ENCODE measurements around a stretch of chr1.

- RAMPAGE, long total RNA: no peak
- RRBS: no CpG with 5 or more reads among the region's 20 CpGs
PRO-cap:
- standard: bidirectional peak, plus-strand start at chr1:26036174, minus-strand start at chr1:26036113
- CoPRO, capped RNA only, 2 experiments: no peak in any of the 2 experiments
- CoPRO, capped and uncapped RNA, 2 experiments: no peak in any of the 2 experiments
- CoPRO, uncapped RNA only, 2 experiments: no peak in any of the 2 experiments
CAGE:
- cytosol, long polyA plus RNA: no peak
- long polyA plus RNA: no peak
- nucleolus, long total RNA: no peak
- nucleus, long polyA plus RNA: no peak
Observed at GRCh38 chr1:26036028-26036294, 10.0 kb downstream of the SLC30A2 start.

GRCh38 chr1:26049370-26050389 lies 3.8 kb upstream of the SLC30A2 start:
- RAMPAGE, long total RNA: no peak
- RRBS: no CpG with 5 or more reads among the region's 16 CpGs
PRO-cap:
- standard: no peak
- CoPRO, capped RNA only, 2 experiments: no peak in any of the 2 experiments
- CoPRO, capped and uncapped RNA, 2 experiments: no peak in any of the 2 experiments
- CoPRO, uncapped RNA only, 2 experiments: no peak in any of the 2 experiments
CAGE:
- cytosol, long polyA plus RNA: no peak
- long polyA plus RNA: no peak
- nucleolus, long total RNA: no peak
- nucleus, long polyA plus RNA: no peak

- RAMPAGE, long total RNA: no peak
- RRBS: 37% methylated on average over 1 of the region's 6 CpGs
PRO-cap:
- standard: no peak
- CoPRO, capped RNA only, 2 experiments: no peak in any of the 2 experiments
- CoPRO, capped and uncapped RNA, 2 experiments: no peak in any of the 2 experiments
- CoPRO, uncapped RNA only, 2 experiments: no peak in any of the 2 experiments
CAGE:
- cytosol, long polyA plus RNA: no peak
- long polyA plus RNA: no peak
- nucleolus, long total RNA: no peak
- nucleus, long polyA plus RNA: no peak
Observed at GRCh38 chr1:26060155-26060464, 7.3 kb downstream of the TRIM63 start.

GRCh38 chr1:26070229-26071116 lies 3.0 kb upstream of the TRIM63 start:
- RAMPAGE, long total RNA: no peak
- RRBS: no CpG with 5 or more reads among the region's 6 CpGs
PRO-cap:
- standard: bidirectional peak, plus-strand start at chr1:26070662, minus-strand start at chr1:26070451; unidirectional peak, plus-strand start at chr1:26070826
- CoPRO, capped RNA only, 2 experiments: peak in 2 of 2 experiments; most common plus-strand start chr1:26070646 (in 1); most common minus-strand start chr1:26070451 (in 2)
- CoPRO, capped and uncapped RNA, 2 experiments: peak in 1 of 2 experiments; most common plus-strand start chr1:26070730 (in 1); most common minus-strand start chr1:26070451 (in 1)
- CoPRO, uncapped RNA only, 2 experiments: peak in 1 of 2 experiments; most common plus-strand start chr1:26070756 (in 1); most common minus-strand start chr1:26070451 (in 1)
CAGE:
- cytosol, long polyA plus RNA: no peak
- long polyA plus RNA: no peak
- nucleolus, long total RNA: no peak
- nucleus, long polyA plus RNA: no peak

- RAMPAGE, long total RNA: no peak
- RRBS: no CpG with 5 or more reads among the region's 1 CpG
PRO-cap:
- standard: bidirectional peak, plus-strand start at chr1:26280633, minus-strand start at chr1:26280390
- CoPRO, capped RNA only, 2 experiments: peak in 1 of 2 experiments; most common plus-strand start chr1:26280633 (in 1)
- CoPRO, capped and uncapped RNA, 2 experiments: peak in 2 of 2 experiments; most common plus-strand start chr1:26280633 (in 1); most common minus-strand start chr1:26280563 (in 1)
- CoPRO, uncapped RNA only, 2 experiments: no peak in any of the 2 experiments
CAGE:
- cytosol, long polyA plus RNA: no peak
- long polyA plus RNA: no peak
- nucleolus, long total RNA: no peak
- nucleus, long polyA plus RNA: no peak
Observed at GRCh38 chr1:26280505-26280709, 521 bp downstream of the SH3BGRL3 start.

DNA sequence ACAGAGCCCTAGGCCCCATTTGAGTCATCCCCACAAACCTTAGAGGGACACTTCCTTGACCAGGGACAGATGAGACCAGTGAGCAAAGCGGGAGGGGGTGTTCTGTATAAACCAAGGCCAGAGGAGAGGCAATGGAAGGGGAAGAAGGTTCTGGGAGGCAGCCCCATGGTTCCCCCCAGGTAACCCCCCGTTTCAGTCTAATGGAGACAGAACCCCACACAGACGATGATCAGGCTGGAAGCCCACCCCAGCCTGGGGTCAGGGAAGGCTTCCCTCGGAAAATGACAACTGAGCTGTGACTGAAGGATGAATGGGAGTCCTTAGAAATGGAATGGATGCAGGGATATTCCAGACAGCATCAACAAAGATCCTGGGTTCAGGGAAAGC lies 3.1 kb downstream of the SH3BGRL3 start:
- RAMPAGE, long total RNA: no peak
- RRBS: no CpG with 5 or more reads among the region's 4 CpGs
PRO-cap:
- standard: unidirectional peak, plus-strand start at position 225 of the sequence
- CoPRO, capped RNA only, 2 experiments: no peak in any of the 2 experiments
- CoPRO, capped and uncapped RNA, 2 experiments: peak in 2 of 2 experiments; most common plus-strand start position 217 of the sequence (in 1); most common minus-strand start position 77 of the sequence (in 1)
- CoPRO, uncapped RNA only, 2 experiments: peak in 2 of 2 experiments; most common plus-strand start position 200 of the sequence (in 1); most common minus-strand start position 181 of the sequence (in 1)
CAGE:
- cytosol, long polyA plus RNA: no peak
- long polyA plus RNA: no peak
- nucleolus, long total RNA: no peak
- nucleus, long polyA plus RNA: no peak

GRCh38 chr1:26284315-26285408 lies 4.8 kb downstream of the SH3BGRL3 start:
- RAMPAGE, long total RNA: no peak
- RRBS: no CpG with 5 or more reads among the region's 29 CpGs
PRO-cap:
- standard: bidirectional peak, plus-strand start at chr1:26284966, minus-strand start at chr1:26284861
- CoPRO, capped RNA only, 2 experiments: peak in 1 of 2 experiments; most common plus-strand start chr1:26285010 (in 1); most common minus-strand start chr1:26284851 (in 1)
- CoPRO, capped and uncapped RNA, 2 experiments: peak in 1 of 2 experiments; most common plus-strand start chr1:26285000 (in 1); most common minus-strand start chr1:26284841 (in 1)
- CoPRO, uncapped RNA only, 2 experiments: peak in 2 of 2 experiments; most common plus-strand start chr1:26285036 (in 1); most common minus-strand start chr1:26284836 (in 1)
CAGE:
- cytosol, long polyA plus RNA: no peak
- long polyA plus RNA: no peak
- nucleolus, long total RNA: no peak
- nucleus, long polyA plus RNA: no peak

GRCh38 chr1:26288037-26288555 lies 8.2 kb downstream of the SH3BGRL3 start:
- RAMPAGE, long total RNA: no peak
- RRBS: no CpG with 5 or more reads among the region's 5 CpGs
PRO-cap:
- standard: no peak
- CoPRO, capped RNA only, 2 experiments: no peak in any of the 2 experiments
- CoPRO, capped and uncapped RNA, 2 experiments: no peak in any of the 2 experiments
- CoPRO, uncapped RNA only, 2 experiments: no peak in any of the 2 experiments
CAGE:
- cytosol, long polyA plus RNA: no peak
- long polyA plus RNA: no peak
- nucleolus, long total RNA: no peak
- nucleus, long polyA plus RNA: no peak

- RAMPAGE, long total RNA: no peak
- RRBS: no CpG with 5 or more reads among the region's 10 CpGs
PRO-cap:
- standard: no peak
- CoPRO, capped RNA only, 2 experiments: no peak in any of the 2 experiments
- CoPRO, capped and uncapped RNA, 2 experiments: no peak in any of the 2 experiments
- CoPRO, uncapped RNA only, 2 experiments: no peak in any of the 2 experiments
CAGE:
- cytosol, long polyA plus RNA: no peak
- long polyA plus RNA: no peak
- nucleolus, long total RNA: no peak
- nucleus, long polyA plus RNA: no peak
Observed at GRCh38 chr1:26302724-26303458, 3.5 kb downstream of the UBXN11 start.

- RAMPAGE, long total RNA: no peak
- RRBS: 57% methylated on average over 4 of the region's 10 CpGs
PRO-cap:
- standard: no peak
- CoPRO, capped RNA only, 2 experiments: no peak in any of the 2 experiments
- CoPRO, capped and uncapped RNA, 2 experiments: no peak in any of the 2 experiments
- CoPRO, uncapped RNA only, 2 experiments: no peak in any of the 2 experiments
CAGE:
- cytosol, long polyA plus RNA: no peak
- long polyA plus RNA: no peak
- nucleolus, long total RNA: no peak
- nucleus, long polyA plus RNA: no peak
Observed at GRCh38 chr1:26344006-26344348, 10.0 kb downstream of the CRYBG2 start.

DNA sequence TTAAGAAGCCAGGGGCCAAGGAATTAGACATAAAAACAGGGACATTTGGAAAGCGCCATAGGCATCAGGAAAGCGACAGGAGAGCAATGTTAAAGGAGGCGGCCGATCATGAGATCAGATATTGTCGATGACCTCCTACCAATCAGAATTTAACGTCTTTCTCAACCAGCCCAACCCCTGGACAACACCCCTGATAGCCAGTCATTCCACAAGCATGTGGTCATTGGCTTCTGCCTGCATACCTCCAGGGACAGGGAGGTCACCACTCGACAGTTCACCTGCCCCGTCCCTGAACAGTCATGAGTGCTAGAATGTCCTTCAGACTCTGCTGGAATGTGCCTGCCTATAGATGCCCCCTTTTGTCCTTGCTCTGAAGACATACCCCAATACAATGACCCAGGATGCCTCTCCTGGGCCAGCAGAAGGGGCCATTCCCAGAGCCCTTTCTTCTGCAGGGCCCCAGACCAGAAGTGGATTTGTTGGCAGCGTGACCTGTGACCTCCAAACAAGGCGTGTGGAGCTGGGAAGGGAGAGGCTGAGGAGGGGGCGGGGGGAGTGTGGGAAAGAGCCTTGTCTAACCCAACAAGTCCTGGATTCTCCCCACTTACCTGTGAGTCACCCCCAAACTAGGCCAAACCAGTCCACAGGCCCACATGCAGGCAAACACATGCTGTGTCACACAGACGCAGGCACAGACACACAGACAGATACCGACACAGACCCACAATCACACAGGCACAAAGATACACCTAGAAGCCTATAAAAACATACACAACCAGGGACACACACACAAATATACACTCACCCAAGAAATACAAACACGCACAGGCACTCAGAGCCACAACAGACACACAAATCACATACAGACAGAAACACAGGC lies 2.2 kb downstream of the CRYBG2 start:
- RAMPAGE, long total RNA: no peak
- RRBS: no CpG with 5 or more reads among the region's 14 CpGs
PRO-cap:
- standard: no peak
- CoPRO, capped RNA only, 2 experiments: no peak in any of the 2 experiments
- CoPRO, capped and uncapped RNA, 2 experiments: no peak in any of the 2 experiments
- CoPRO, uncapped RNA only, 2 experiments: no peak in any of the 2 experiments
CAGE:
- cytosol, long polyA plus RNA: no peak
- long polyA plus RNA: no peak
- nucleolus, long total RNA: no peak
- nucleus, long polyA plus RNA: no peak

- RAMPAGE, long total RNA: no peak
- RRBS: 4% methylated on average over 2 of the region's 15 CpGs
PRO-cap:
- standard: no peak
- CoPRO, capped RNA only, 2 experiments: peak in 2 of 2 experiments; most common plus-strand start chr1:26409587 (in 2); most common minus-strand start chr1:26409428 (in 1)
- CoPRO, capped and uncapped RNA, 2 experiments: peak in 1 of 2 experiments; most common plus-strand start chr1:26409587 (in 1); most common minus-strand start chr1:26409488 (in 1)
- CoPRO, uncapped RNA only, 2 experiments: no peak in any of the 2 experiments
CAGE:
- cytosol, long polyA plus RNA: no peak
- long polyA plus RNA: no peak
- nucleolus, long total RNA: no peak
- nucleus, long polyA plus RNA: no peak
Observed at GRCh38 chr1:26409278-26409906, 1.2 kb upstream of the LIN28A start.

GRCh38 chr1:26471313-26471783 lies 892 bp upstream of the HMGN2 start:
- RAMPAGE, long total RNA: no peak
- RRBS: 58% methylated on average over 1 of the region's 20 CpGs
PRO-cap:
- standard: bidirectional peak, plus-strand start at chr1:26471629, minus-strand start at chr1:26471447
- CoPRO, capped RNA only, 2 experiments: no peak in any of the 2 experiments
- CoPRO, capped and uncapped RNA, 2 experiments: no peak in any of the 2 experiments
- CoPRO, uncapped RNA only, 2 experiments: peak in 2 of 2 experiments; most common plus-strand start chr1:26471441 (in 1)
CAGE:
- cytosol, long polyA plus RNA: no peak
- long polyA plus RNA: no peak
- nucleolus, long total RNA: no peak
- nucleus, long polyA plus RNA: no peak

DNA sequence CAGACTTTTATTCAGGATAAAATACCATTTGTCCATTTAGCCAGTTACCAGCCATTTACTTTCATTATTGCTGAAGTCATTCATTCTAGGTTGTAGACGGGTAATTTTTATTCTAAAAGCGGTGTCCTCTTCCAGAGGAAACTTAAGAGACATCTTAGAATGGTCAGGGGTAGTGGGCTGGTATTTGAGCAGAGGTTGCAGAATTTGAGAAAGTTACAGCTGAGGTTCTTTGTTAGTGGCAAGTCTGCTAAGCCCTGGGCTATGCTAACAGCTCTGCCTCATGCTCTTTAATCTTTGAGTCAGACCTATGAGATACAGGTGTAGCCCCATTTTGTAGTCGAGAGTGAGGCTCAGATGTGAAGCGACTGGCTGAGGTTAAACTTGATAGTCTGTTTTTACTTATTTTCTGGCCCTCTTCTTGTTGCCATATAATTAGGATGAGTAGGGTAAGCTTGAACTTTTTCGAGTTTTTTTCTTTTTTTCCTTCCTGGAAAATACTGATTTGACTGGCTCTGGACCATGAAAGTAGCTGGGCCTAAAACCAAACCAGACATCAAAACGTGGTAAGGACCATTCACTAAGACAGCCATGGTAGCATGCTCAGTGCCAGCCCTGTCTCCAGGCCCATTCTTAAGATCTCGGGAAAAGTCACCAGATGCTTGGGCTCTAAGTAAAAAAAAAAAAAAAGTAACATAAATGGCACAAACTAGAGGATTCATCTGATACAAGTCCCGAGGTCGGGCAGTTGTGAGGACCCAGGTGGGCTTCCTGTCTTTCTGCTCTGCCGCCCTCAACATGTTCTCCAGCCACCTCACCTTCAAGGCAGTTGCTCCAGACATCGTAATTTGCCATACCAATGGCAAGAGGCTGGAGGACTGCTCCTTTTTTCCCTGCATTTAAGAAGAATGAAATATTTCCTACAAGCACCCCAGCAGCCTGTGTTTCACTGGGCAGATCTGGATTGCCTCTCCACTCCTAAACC lies 4.9 kb downstream of the HMGN2 start:
- RAMPAGE, long total RNA: no peak
- RRBS: no CpG with 5 or more reads among the region's 11 CpGs
PRO-cap:
- standard: unidirectional peak, plus-strand start at position 553 of the sequence
- CoPRO, capped RNA only, 2 experiments: peak in 1 of 2 experiments; most common plus-strand start position 294 of the sequence (in 1)
- CoPRO, capped and uncapped RNA, 2 experiments: peak in 1 of 2 experiments; most common plus-strand start position 490 of the sequence (in 1)
- CoPRO, uncapped RNA only, 2 experiments: peak in 2 of 2 experiments; most common plus-strand start position 58 of the sequence (in 1)
CAGE:
- cytosol, long polyA plus RNA: no peak
- long polyA plus RNA: no peak
- nucleolus, long total RNA: no peak
- nucleus, long polyA plus RNA: no peak

GRCh38 chr1:26530394-26530966 lies 919 bp downstream of the RPS6KA1 start:
- RAMPAGE, long total RNA: no peak
- RRBS: no CpG with 5 or more reads among the region's 8 CpGs
PRO-cap:
- standard: no peak
- CoPRO, capped RNA only, 2 experiments: no peak in any of the 2 experiments
- CoPRO, capped and uncapped RNA, 2 experiments: no peak in any of the 2 experiments
- CoPRO, uncapped RNA only, 2 experiments: no peak in any of the 2 experiments
CAGE:
- cytosol, long polyA plus RNA: no peak
- long polyA plus RNA: no peak
- nucleolus, long total RNA: no peak
- nucleus, long polyA plus RNA: no peak

DNA sequence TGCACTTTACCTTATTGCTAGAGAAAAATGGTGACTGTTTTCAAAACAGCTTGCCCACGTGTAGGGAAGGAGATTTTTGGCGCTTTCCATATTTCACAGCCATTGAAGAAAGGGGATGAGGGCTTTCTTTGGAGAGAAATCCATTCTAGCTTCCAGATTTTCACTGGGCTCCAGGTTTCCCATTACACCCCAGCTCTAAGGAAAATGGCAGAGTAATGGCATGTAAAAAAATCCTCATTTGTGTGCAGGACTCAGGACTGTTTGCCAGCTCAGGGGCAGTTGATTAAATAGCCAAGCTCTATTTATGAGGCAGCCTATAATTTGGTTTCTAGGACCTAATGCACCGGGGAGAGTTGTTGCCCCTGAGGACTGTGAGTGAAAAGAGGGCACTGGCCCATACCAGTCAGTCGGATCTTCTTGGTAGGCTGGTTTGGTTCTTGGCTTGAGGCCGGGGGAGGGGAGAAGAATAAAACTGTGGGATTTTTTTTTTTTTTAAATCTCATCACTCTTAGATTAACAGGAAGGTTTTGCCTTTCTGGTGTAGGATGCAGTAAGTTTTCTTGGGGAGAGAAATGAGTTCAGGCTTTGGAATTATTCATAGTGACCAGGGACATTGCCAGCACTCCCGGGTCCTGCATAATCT lies 2.1 kb upstream of the ARID1A start:
- RAMPAGE, long total RNA: no peak
- RRBS: no CpG with 5 or more reads among the region's 6 CpGs
PRO-cap:
- standard: unidirectional peak, plus-strand start at position 237 of the sequence
- CoPRO, capped RNA only, 2 experiments: no peak in any of the 2 experiments
- CoPRO, capped and uncapped RNA, 2 experiments: no peak in any of the 2 experiments
- CoPRO, uncapped RNA only, 2 experiments: no peak in any of the 2 experiments
CAGE:
- cytosol, long polyA plus RNA: no peak
- long polyA plus RNA: no peak
- nucleolus, long total RNA: no peak
- nucleus, long polyA plus RNA: no peak

DNA sequence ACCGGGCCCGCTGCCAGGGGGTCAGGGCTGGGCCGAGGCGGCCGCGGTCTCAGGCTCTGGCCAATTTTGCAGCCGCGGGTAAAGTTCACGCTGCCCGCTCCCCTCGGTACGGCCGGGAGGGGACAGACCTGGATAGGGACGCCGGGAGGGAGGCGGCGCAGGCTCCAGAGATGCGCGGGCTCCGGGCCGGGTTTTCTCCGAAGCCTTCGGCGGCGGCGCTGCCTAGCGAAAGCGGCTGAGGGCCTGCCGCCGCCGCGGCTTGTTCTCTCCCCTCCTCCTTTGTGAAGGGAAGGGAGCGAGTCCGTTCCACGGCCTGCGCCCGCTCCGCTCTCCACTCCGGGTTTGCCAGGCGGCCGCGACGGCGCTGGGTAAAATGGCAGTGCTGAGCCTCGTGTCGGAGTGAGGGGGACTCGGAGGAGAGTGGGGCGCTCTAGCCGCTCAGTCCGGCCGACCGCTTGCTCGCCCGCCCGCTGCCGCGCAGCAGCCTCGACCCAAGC lies 421 bp upstream of the ARID1A start:
- RAMPAGE, long total RNA: no peak
- RRBS: 2% methylated on average over 14 of the region's 58 CpGs
PRO-cap:
- standard: bidirectional peak, plus-strand start at position 282 of the sequence, minus-strand start at position 283 of the sequence; bidirectional peak, plus-strand start at position 334 of the sequence, minus-strand start at position 344 of the sequence
- CoPRO, capped RNA only, 2 experiments: peak in 2 of 2 experiments; most common plus-strand start position 348 of the sequence (in 2); most common minus-strand start position 51 of the sequence (in 1)
- CoPRO, capped and uncapped RNA, 2 experiments: peak in 1 of 2 experiments; most common plus-strand start position 348 of the sequence (in 1); most common minus-strand start position 281 of the sequence (in 1)
- CoPRO, uncapped RNA only, 2 experiments: peak in 1 of 2 experiments; most common plus-strand start position 334 of the sequence (in 1); most common minus-strand start position 58 of the sequence (in 1)
CAGE:
- cytosol, long polyA plus RNA: no peak
- long polyA plus RNA: no peak
- nucleolus, long total RNA: no peak
- nucleus, long polyA plus RNA: no peak

DNA sequence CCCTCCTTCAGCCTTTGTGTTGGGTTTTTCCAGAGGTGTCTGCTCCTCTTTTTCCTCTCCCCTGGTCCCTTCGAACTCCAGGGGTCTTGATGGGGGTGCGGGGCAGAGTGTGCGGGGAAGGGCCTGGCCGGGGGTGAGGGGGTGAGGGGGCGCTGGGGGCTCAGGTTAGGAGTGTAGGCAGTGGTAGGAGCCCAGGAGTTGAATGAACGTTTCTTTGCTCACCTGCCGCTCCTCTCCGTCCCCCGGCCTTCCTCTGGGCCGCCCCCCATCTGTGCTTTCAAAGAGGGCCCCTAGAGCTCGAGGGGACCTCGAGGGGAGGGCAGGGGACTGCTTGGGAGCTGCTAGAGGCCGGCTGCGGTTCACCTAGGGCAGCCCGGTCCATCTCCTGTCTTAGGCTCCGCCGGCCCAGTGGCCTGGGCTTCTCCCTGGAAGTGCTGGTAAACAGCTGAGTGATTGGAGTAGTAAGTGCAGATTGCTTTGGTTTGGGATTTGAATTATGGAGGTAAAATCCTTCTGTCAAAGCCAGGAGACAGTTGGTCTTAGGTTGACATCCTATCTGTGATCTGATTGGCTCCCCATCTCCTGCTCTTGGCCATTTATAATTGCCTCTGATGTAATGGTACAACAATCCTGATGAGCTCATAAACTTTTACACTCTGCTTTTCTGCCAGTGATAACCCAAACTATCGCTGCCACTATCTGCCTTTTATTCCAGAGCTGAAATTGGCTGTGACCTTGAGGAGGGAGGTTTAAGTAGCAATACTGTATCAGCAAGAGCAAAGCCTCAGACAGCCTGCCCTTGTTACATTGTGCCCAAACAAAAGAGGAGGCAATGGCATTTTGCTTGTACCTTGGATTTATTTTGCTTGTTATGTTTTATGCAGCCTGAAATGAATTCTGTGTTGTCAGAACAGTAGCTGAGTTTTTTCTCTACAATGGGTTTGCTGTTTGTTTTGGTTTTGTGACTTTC lies 2.2 kb downstream of the ARID1A start:
- RAMPAGE, long total RNA: no peak
- RRBS: no CpG with 5 or more reads among the region's 18 CpGs
PRO-cap:
- standard: bidirectional peak, plus-strand start at position 443 of the sequence, minus-strand start at position 433 of the sequence; unidirectional peak, minus-strand start at position 463 of the sequence
- CoPRO, capped RNA only, 2 experiments: peak in 2 of 2 experiments; most common plus-strand start position 670 of the sequence (in 1); most common minus-strand start position 433 of the sequence (in 2)
- CoPRO, capped and uncapped RNA, 2 experiments: peak in 2 of 2 experiments; most common plus-strand start position 619 of the sequence (in 1); most common minus-strand start position 433 of the sequence (in 2)
- CoPRO, uncapped RNA only, 2 experiments: peak in 2 of 2 experiments; most common plus-strand start position 709 of the sequence (in 1); most common minus-strand start position 433 of the sequence (in 2)
CAGE:
- cytosol, long polyA plus RNA: no peak
- long polyA plus RNA: no peak
- nucleolus, long total RNA: no peak
- nucleus, long polyA plus RNA: no peak